ENCODE measurements around the gene CSNK1A1L.

DNA sequence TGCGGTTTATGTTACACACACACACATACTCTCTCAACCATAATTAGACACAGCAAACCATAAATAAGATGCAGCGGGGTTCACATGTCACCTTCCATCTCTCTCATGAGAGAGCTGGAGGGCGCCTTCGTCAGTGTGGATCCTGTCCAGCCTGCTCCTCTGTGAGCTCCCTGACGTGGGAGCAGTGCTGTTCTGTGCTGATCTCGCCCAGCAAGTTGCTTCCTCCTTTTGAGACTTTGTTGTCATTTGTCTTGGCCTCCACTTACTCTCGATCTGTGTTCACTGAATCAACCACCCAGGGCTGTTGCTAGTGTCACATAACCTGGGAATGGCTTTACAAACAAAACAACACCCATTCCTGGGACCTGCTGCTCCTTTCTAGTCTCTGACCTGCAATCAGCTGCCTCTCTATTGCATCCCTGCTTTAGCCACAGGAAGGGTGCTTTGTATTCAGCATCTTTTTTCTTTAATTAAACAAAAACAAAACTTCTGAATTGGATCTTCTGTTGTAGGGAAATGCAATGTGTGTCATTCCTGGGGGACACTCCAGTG lies 204.8 kb upstream of the KL start:
- PRO-cap, result no peak

DNA sequence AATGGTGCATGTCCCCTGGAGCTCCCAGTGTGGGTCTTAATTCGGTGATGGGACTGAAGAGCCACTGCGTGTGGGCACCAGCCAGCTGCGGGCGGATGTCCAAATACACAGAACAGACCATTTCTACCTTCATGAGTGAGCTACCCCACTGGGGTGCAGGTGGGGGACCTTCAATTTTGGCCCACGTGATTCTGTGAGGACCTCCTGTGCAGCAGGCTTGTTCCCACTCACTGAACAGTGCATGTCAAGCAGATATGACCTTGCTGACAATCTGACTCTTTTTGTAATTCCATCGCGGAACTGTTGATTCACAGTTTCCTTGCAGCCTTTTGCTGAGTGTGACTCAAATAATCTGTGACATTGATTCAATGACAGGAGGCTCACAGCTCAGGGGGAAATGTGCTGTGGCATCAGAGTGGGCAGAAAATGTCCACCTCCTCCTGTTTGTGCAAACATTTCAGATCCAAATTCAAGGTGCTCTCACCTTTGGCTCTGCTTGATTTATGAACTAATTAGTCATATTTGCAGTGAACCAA lies 170.2 kb upstream of the KL start:
- PRO-cap, result no peak

GRCh38 chr13:33057487-33057921 lies 41.3 kb downstream of the KL start:
- PRO-cap, result no peak

DNA sequence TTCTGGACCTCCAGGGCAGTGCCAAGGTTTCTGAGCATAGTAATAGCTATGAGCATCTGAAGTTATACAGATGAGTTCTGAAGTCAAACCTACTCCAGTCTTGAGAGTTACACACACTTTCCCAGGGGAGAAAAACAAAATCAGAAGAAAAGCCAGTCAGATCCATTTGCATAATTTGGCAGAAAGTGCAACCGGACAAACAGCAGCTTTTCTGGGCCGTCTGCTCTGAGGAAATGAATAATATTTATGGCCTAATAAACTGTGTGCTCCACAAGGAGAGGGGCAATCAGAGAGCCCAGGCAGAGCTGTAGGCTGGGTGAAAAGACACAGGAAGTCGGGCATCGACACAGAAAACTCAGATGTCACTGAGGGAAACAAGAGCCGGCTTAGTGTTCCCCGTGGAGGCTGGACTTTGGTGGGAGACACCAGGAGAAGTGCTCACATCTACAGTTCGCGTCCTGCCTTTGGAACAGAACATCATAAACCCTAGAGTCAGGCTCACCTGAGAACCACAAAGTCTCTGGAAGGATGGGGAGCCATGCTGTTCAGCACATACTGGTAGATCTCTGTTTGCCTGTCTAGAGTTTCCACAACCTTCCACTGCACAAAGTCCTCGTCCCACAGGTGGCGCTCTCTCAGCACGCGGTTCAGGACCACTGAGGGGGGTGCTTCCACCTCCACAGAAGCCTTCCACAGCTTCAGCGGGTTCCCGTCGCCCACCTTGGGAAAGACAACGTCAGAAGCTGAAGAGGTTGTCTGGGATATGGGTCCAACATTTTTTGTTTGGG lies 93.3 kb downstream of the KL start:
- PRO-cap, result no peak

- PRO-cap, result no peak
These were observed 109.9 kb downstream of the KL start for GRCh38 chr13:33125911-33126665.

DNA sequence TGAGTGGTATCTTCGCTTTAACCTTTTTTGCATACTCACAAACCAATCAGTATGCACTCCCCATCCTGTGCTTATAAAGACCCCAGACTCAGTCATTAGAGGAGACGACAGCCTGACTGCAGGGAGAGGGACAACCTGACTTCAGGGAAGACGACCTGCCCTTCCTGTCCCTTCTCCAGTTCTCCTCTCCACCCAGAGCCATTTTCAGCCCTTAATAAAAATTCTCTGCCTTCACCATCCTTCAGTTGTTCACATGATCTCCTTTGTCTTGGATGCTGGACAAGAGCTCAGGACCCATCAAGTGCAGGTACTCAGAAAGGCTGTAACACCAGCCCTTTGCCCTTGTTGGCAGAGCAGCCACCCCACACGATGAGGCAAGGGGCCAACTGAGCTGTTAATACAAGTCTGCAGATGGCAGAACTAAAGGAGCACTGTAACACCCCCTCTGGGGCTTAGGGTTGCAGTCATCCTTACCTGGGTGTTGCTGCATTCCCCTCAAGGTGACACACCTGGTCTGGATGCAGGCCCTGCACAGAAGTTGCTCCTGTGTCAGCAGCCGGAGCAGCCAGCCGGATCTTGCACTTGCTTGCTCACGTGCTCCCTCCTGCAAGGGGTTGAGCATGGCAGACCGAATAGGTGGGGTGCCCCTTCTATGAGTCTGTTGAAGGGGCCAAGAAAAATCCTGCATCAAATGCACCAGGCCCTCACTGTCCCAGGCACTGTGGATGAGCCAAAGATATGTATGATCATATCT lies 52.1 kb downstream of the STARD13 start:
- PRO-cap, result no peak

- PRO-cap, result no peak
These were observed 677 bp downstream of the STARD13 start for GRCh38 chr13:33284754-33285401.

- PRO-cap, result no peak
These were observed 38.1 kb upstream of the STARD13 start for GRCh38 chr13:33323355-33324285.

DNA sequence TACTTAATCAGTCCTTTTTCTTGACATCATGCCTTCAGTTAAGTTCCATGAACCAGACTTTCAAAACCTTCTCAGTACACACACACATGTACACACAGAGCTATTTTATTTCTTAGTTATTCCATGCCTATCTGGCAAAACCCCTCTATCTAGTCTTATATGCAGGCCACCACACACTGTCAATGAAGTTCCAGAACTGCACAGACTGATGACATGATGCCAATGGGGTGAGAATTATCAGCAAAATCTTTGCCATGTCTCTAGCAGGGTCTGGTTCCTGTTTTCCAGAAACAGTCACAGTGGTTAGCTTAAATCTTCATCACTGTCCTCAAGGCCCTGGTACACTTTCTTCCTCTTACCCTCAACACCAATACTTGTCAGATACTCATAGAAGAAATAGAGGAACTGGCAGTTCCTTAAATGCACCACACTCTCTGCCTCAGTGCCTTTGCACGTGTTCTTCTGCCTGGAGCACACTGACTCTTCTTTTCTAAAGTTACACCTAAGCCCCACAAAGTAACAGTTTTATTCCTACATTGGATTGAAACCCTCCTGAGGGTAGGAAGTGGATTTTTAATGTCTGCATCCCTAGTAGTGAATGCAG lies 77.7 kb upstream of the STARD13 start:
- PRO-cap, result no peak

DNA sequence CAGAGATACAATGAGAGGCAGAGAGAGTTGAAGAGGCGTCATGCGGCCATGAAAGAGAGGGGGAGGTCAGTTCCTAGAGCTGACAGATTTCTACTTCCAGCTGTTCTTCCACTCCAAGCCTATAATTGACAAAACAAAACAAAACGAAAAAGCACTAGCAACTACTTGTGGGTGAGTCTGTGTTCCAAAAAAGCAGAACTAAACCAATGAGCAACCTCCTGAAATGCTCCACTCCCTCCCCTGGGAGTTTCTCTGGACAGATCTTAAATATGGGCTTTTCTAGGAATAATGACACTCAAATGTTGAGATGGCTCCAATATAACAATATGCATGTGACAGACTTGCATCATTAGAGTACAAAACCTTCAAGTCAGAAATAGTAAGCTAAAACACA lies 173.4 kb upstream of the RFC3 start:
- PRO-cap, result no peak

- PRO-cap, result unidirectional peak, plus-strand start at chr13:33721846
These were observed 96.1 kb upstream of the RFC3 start for GRCh38 chr13:33721780-33722284.

DNA sequence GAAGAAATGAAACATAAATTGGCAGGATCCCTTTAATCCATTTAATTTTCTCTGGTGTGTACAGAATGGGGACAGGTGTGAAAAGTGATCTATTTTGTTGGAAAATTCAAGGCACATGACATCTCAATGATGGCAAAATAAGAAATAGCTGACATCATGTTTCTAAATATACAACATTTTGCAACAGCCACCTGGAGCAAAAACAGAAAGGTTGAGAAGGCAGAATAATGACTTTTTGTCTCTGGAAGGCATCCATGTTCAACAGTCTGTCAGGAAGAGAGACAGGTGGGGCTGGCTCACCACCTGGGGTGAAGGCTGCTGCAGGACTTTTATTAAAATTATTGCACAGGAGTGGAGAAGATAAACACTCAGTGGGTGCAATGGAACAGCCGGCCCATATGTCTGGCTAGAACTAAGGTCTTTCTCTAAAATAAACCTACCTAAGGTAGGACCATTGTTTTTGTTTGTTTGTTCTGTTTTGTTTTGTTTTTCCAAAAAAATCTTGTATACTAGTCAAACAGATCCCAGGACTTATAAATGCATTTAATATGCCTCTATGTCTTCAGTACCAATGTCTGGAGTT lies 52.4 kb downstream of the RFC3 start:
- PRO-cap, result no peak

DNA sequence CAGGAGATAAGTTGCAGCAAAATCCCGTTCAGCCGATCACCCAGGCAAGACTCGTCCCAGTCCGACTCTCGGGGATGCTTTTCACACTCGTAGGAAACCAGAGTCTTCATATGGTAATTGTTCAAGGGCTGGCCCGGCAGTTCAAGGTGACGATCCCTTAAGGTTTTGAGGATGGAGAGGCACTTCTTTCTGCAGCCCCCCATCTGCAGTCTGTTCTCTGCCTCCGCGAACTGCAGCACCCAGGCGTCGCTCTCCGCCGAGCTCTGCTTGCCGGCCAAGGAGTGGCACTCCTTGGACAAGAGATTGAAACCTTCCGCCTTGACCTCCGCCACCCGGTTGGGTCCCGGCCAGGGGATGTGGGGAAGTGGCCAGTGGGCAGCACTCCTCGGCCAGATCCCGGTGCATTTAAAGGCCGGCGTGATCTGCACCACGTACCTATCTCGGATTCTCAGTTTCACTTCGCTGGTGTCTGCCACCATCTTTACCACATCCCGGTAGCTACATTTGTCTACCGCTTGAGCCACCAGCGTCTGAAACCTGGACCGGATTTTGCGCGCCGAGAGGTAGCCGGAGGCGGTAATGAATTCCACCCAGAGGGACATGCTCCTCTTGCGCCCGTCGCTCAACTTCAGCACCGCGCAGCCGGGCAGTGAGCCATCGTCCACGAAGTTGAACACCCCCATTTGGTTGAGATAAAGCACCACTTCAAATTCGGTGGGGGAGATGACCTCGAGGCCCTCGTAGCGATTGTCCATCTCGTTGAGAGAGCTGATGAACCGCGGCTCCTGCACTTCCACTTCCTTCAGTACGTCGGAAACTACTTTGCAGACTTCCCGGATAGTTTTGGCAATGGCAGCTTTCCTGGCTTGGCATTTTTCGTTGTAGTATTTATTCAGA lies 1.0 kb downstream of the MAB21L1 start:
- PRO-cap, result no peak

GRCh38 chr13:35953339-35953843 lies 177.8 kb downstream of the DCLK1 start:
- PRO-cap, result no peak

DNA sequence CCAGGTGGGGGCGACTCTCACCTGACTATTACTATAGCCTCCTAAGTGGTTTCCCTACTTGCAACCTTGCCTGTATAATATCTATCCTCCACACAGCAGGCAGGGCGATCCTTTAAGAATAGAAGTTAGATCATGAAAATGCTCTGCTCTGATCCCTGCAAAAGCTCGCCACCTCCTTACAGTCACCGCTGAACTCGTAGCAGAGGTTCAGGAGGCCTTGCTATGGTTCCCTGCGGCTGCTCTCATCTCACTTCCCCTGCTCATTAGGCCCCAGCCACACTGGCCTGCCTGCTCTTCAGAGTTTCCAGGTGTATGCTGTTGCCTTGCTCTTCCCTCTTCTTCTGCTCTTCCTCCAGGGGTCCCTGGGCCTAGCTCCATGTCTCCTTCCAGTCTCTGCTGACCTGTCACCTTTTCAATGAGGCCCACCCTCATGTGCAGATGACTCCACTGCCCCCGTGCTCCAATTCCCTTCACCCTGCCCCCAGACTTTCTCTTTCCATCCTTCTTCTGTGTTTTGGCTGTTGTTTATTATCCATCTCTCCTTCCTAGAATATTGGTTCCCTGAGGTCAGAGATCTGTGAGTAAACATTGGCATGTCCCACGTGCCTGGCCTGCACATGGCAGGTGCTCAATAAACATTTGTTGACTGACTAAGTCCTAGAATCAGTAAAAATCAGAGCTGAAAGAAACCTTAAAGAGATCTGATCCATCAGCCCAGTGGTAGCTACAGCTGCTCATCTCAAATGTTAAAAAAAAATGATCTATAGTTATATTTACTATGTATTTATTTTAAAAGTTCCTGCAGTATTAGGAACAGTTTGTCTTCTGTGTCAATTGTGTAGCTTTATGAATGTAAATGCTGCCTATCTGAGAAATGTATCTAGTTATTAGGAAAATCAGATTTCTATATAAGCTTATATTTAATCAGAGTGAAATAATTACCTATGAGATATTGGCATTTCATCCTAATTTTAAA lies 32.2 kb downstream of the RFXAP start:
- PRO-cap, result no peak

DNA sequence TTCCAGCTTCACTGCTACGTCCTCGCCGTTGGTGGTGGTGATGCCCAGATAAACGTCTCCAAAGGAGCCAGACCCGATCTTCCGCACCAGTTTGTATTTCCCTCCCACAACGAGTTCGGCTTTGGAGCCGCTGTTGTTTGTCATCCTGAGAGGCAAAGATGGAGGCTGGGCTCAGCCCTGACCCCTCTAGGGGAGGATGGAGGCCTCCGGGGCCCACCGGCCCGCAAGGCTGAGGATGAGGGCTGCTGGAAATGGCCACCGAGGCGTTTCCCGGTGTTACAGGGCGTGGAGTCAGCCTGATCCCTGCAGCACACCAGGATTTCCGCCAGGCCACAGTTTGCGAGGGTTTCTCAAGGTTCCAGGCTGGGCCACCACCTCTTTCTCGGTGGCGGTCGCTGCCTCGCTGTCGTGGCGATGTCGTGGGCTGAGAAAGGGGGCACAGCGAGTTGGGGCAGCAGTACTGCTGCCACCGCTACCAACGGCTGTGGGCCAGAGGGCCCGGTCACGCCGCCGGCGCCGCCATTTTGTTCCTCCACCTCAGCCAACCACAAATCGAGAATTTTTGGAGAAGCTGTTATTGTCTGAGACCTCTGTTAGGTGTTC lies at the start of gene CSNK1A1L:
Gene CSNK1A1L (minus strand): TSS at position 552 of the 603 bp plus-strand sequence.
- PRO-cap, result no peak

- PRO-cap, result no peak
These were observed 22.4 kb upstream of the CSNK1A1L start for GRCh38 chr13:37127705-37128364.

DNA sequence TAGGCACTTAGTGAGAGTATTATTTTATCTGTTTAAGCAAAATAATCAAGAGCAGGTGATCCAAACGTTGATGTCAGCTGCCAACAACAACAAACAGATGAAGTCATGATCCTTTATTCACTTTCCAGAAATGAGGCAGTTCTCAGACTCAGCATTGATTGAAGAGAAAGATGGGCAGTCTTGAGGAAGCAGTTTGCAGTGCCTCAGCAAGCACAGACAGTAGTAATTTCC lies 38.5 kb upstream of the CSNK1A1L start:
- PRO-cap, result no peak

- PRO-cap, result no peak
These were observed 81.6 kb upstream of the POSTN start for GRCh38 chr13:37680182-37680491.

- PRO-cap, result no peak
These were observed 845 bp downstream of the NHLRC3 start for GRCh38 chr13:39039061-39039540.

All from paraaortic lymph node (tissue), 1 donor.